ENCODE measurements around a stretch of chr19.

DNA sequence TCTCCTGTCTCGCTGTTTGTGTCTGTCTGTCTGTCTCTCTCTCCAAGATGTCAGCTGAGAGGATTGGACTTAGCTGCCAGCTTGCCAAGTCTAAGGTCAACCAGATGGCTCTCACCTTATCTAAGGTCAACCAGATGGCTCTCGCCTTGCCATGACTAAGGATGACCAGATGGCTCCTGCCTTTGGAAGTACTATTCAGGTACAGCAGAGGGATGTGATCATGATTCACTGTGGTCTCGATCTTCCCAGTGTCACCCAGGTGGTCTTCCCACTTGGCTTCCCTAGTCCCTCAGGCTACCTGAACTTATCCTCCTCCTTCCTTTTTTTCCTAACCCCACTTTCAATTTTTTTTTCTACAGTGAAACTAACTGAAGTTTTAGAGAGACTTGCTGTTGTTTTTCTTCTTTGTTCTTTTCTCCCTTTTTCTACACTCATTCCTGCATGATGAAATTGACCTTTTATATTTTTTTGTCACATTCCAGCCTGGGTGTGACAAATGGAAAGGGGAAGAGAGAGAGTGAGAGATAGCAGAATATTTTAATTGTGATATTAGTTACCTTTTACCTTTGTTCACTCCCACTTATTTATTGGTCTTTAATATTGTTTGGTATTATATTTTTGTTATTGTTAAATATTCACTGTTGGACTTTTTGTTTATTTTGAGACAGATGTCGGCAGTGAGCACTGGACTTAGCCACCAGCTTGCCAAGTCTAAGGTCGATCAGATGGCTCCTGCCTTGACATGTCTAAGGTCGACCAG lies 1436.2 kb downstream of the UQCRFS1 start:
- RRBS: no CpG with 5 or more reads among the region's 6 CpGs

- RRBS: no CpG with 5 or more reads among the region's 5 CpGs
Measured at GRCh38 chr19:27780692-27781336, 1432.1 kb downstream of the UQCRFS1 start.

DNA sequence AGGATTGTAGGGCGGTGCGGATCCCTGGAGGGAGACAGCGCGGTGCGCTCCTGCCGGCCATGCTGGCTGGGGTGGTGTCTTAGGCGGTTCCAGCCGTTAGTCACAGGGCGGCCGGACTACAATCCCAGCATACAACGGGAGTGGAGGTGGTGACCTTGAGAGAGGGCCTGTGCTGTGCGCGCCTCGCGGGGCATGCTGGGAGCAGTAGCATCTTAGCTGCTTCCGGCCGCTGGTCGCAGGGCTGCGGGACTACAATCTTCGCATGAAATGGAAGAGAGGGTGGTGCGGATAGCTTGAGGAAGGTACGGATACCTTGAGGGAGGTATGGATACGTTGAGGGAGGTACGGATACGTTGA lies 1419.2 kb downstream of the UQCRFS1 start:
- RRBS: 2% methylated on average over 7 of the region's 25 CpGs

DNA sequence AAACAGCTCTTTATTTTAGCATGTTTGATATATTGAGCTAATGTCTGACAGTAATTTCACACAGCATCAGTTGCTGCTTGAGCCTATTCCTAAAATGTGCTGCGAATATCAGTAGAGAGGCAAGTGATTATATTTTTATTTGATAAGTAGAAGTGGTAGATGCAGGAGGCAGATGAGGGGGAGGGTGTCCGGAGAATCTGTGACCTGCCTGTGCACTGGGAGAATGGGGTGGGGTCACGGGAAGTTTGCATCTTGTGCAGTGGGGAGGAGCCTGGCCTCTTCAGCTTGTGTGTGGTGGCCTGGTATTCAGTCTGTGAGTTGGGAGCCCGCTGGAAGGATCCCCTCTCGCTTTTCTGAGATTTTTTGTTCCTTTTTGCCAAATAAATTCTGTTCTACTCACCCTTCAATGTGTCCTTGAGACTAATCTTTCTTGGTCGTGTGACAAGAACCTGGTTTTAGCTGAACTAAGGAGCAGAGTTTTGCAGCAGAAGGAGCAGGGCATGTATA lies 1257.5 kb downstream of the UQCRFS1 start:
- RRBS: no CpG with 5 or more reads among the region's 6 CpGs

DNA sequence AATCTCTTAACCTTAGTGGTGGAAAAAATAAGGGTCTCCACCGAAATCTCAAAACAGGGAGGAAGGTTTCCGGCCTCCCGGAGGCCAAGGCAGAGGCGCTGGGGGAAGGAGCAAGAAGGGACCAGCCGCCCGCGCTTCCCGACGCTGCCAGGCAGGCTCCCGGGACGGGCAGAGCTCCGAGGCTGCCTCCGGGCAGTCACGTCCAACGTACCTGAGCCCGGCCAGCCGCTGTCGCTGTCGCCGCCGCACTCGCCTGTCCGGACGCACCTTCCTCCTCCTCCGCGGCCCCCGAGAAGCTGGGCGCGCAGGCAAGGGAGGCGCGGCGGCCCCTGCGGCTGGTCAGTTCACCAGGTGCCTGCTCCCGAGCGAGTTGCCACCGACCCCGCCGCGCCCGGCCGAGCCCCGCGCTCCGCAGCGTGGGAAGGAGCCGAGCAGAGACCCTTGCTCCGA lies 419.6 kb downstream of the UQCRFS1 start:
- RRBS: 11% methylated on average over 24 of the region's 47 CpGs

DNA sequence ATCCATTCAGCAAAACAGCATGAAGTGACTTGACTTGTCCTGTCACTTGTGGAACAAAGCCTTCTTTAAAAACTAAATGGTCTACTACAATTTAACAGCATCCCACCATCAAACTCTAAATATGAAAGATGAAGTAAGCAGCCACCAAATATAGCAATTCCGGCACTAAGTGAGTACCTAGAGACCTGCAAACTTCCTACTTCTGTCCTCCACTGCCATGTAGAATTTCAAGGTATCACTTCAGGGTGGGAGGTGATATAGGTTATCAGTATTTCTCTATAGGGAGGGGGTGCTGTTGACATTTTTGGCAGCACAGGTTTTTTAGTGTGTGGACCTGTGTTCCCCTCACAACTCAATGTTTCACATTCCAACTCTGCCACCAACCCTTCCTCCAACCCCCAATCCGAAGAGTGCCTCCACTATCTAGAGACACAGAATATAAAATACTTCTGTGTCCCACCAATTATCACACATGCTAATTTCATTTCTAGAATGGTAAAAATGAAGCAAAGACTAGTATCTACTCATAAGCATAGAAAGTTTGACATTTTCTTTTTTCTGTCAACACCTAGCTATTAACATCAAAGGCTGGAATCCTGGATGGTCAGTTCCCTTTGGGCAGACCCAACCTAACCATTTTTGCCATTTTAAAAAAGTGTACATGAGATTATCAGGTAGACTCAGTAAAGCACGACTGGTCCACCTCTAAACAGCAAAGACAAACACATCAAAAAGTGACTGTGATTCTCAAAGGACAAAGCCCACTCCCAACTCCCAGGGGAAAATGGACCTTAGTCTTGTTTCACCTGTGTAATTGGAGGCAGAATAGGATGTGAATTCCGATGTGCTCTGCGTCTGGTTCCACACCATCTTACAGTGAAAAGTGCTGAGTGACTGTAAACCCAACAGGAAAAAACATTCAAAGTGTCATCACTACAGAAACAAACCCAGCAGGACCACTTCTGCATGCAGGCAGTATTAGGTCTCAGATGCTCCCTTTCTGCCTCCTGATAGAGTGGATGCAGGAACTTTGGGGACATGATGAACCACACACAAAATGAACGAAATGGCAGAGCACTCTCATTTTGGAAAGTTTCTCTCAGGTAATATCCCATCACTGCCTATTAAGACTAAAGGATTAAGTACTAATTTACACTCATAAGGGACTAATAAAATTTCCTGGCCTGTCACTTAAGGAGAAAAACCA lies 6.8 kb downstream of the UQCRFS1 start:
- RRBS: no CpG with 5 or more reads among the region's 6 CpGs

DNA sequence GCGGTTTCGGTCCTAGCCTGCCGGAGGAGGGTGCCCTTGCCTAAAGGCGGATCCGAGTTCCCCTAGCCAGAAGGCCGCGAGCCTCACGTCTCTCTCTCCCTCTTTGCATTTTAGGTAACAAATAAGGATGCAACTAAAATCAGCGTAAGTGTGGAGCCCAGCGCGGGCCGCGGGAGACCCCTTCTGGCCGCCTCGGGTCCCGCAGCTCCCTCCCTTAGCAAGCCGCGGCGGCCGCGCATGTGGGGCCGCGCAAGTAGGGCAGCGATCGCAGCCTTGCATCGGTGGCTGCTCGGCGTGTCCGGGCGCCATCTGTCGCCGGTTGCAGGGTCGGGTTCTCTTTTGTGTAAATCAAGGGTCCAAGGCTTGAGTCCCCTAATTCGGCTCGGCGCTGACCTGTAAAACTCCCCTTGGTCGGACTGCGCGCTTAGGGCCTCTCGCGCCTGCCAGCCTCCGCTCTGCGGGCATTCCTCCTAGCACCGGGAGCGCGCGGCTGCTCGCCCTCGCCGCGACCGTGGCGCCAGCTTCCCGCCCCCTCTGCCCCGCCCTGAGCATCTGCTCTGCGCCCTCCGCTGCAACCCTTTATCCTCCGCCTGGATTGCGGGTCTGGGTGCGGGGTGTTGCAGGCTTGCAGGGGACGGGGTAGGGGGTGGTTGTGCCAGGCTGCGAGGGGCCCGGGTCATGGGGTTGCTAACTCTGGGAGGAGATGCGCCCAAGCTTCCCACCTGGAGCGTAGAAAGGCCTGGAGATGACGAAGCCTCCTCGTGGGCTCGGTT lies 2.7 kb downstream of the VSTM2B start:
- RRBS: no CpG with 5 or more reads among the region's 68 CpGs

DNA sequence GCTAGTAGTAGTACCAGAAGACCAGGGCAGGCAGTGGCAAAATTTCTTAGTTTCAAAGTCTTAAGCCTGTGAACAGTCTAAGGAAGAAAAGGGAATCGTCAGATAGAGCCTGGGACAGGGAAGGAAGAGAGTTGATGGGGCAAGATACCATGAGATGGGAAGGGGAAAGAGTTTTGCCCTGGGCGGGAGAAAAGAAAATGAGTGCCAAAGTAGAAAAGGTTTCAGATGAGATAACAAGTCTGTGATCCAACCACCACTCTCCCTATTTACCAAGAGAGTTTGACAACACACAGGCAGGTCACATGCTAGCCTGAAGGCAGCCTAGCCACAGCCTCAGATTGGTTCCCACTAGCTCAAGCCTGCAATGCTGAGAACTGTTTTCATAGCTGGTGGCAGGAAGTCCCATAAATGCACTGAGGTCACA lies 18.7 kb upstream of the POP4 start:
- RRBS: no CpG with 5 or more reads among the region's 2 CpGs

GRCh38 chr19:29606444-29606889 lies 384 bp downstream of the POP4 start:
- RRBS: 2% methylated on average over 3 of the region's 13 CpGs

- RRBS: no CpG with 5 or more reads among the region's 6 CpGs
Measured at GRCh38 chr19:29704774-29705298, 10.2 kb downstream of the C19orf12 start.

DNA sequence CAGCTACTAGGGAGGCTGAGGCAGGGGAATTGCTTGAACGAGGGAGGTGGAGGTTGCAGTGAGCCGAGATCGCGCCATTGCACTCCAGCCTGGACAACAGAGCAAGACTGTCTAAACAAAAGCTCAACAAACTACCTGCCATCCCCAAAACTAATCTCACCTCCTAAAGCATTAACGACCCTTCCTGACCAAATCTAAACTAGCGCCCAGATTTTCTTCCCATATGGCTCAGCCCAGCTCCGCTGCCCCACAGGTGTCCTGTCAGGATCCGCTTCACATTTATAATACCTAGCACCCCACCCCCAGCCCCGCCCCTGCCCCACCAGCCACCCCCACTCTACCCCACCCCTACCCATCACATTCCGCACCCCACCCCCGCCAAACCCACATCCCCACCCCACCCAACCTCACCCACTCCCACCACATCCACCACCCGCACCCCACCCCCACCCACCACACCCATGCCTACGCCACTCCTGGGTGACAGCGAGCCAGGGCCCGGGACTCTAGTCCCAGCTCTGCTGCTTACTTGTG lies 616 bp downstream of the C19orf12 start:
- RRBS: 2% methylated on average over 1 of the region's 15 CpGs

GRCh38 chr19:29844623-29845509 lies 33.1 kb downstream of the CCNE1 start:
- RRBS: 2% methylated on average over 18 of the region's 77 CpGs

DNA sequence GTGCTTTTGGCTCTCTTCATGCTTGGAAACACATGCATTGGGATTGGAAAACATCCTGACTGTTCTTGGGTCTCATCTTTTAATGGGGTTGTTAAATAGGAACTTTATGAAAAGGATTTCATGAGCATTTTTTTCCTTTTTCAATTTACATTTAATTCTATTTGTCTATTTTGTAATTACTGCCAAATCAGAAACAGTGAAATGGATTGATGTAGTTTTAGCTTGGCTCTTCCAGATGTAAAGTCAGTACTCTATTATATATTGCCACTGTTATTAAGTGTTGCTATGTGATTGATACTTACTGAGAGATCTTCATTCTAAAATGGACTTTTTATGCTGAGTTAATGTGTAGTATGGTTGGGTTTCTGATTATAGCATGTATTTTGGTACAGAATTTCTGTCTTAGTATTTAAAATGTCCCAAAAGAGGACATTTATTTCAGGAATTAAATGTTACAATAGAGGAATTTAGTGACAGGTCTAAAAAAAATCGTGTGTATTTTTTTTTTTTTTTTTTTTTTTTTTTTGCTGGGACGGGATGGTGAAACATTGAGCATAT lies 27.7 kb downstream of the URI1 start:
- RRBS: no CpG with 5 or more reads among the region's 2 CpGs

- RRBS: no CpG with 5 or more reads among the region's 10 CpGs
Measured at GRCh38 chr19:30325956-30326527, 46.1 kb upstream of the ZNF536 start.

DNA sequence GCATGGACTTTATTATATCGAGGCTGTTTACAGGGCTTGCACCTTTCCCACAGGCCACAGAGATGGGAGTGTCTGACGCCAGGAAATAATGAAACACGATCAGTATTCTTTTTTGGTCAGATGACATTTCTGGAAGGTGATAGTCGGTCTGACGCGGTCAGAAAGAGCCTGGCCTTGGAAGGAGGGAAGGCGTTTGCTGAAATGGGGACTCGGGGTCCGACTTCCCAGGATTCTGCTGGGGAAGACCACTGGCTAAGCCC lies 11.8 kb upstream of the ZNF536 start:
- RRBS: no CpG with 5 or more reads among the region's 9 CpGs

DNA sequence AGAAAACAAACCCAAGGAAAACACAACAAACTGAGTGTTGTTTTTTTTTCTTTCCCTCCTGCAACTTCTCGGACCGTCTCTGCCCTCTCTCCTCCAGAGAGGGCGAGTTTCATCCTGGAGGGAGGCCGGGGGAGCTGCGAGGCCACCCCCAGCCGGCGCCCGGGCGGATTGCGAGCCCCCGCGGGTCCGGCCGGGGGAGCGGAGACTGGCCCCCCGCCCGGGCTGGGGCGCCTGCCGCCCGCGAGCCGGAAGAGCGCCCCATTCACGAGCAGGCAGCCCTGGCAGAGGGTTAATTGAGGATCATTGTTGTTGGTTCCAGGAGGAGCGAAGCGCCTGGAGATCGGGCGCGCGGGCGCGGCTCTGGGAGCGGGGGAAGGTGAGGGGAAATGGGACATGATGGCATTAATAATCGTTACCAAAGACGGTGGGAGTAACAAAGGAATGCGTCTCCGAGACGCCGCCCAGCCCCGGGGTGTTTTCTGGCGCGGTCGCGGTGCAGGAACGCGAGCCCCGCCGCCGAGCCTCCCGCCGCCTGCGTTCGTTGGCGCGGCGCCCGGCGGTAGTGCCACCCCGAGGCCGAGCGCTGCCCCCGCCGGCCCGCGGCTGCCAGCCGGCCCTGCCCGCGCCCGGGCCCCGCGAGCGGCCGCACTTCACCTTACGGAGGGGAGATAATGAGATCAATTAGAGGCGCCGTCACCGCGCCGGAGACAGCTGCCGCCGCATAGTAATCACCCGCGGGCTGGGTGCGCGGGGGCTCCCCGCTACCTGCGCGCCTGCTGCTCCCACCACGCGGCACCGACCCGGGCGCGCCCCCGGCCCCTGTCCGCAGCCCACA lies 2.7 kb downstream of the ZNF536 start:
- RRBS: 3% methylated on average over 43 of the region's 96 CpGs

GRCh38 chr19:30696395-30696929 lies 324.3 kb downstream of the ZNF536 start:
- RRBS: 41% methylated on average over 3 of the region's 9 CpGs

DNA sequence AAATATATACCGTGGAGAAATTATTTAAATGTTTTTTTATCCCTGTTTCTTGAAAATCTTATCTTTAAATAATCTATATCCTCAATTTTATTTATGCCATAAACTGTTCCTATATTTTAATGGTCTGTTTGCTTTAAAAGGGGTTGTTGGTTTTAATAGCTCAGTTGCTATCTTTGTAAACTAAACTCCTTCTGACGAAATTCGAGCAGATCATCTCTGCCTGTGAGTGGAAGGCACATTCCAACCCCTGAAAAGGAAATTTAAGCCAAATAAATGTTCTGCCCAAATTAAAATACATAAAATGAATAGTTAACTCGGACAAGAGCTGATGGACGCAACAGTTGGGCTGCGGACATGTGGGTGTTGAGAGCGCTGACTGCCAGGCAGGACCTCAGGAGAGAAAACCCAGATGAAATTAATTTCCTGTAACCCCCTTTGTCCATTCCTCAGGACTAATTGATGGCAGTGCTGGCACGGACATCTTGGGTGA lies 86.6 kb downstream of the TSHZ3 start:
- RRBS: no CpG with 5 or more reads among the region's 8 CpGs

- RRBS: no CpG with 5 or more reads among the region's 9 CpGs
Measured at GRCh38 chr19:31263288-31263805, 85.9 kb downstream of the TSHZ3 start.

DNA sequence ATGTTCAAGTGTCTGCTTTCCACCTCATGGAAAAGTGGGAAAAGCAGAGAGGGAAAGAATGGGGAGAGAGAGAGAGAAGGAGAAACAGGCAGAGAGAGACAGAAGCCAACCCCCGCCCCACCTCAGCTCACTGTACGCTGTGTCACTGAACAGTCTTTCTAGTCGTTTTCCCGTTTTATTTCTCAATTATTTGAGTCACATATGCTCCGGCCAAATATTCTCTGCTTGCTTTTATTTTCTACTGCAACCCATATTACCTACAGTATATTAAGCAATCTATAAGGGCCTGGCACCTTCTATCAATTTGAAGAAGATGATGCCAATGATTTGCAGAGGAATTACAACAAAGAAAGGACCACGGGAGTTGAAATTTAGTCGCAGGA lies 32.5 kb downstream of the TSHZ3 start:
- RRBS: no CpG with 5 or more reads among the region's 7 CpGs